ENCODE measurements around a stretch of chr22.

DNA sequence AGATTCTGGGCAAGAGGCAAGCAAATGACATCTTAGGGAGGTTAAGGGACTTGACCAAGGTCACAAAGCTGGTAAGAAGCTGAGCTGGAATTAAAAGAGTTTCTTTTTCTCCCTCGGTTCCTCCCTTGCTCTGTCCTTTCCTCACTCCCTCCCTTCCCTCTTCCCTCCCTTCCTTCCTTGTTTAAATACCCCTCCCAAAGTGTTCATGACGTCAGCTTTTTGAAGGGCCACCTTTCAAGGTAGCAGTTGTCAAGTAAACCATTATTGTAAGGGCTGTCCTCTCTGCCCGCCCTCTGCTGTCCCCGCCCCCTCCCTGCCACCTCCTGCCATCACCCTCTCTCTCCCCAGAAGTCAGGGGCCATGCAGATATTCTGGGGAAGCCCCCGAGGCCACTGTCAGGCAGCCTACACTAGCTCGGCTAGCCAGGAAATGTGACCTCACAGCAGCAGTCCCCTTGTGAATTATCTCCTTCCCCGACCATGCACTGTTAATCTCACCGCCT, 42.3 kb upstream of the ATXN10 start:
- RRBS, 2 experiments, result no CpG with 5 or more reads among the region's 8 CpGs

DNA sequence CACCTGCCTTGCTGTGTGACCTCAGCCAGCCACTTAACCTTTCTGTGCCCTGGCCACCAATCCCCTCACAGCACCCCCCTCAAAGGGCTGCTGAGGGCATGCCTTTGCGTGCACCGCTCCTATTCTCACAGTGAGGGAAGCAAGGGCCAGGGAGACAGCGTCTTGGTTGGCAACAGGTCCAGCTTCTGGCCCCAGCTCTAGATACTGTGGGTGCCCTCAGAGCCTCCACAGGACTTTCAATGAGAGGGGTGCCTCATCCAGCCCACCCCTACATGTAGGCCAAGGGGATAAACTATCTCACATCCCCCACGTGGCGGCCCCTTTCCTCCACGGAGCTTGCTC, 32.1 kb upstream of the ATXN10 start:
- RRBS, 2 experiments, result no CpG with 5 or more reads among the region's 6 CpGs

GRCh38 chr22:45896346-45897019, 80.5 kb downstream of the WNT7B start:
- RRBS, 2 experiments, result 96% methylated on average over 4 of the region's 17 CpGs

DNA sequence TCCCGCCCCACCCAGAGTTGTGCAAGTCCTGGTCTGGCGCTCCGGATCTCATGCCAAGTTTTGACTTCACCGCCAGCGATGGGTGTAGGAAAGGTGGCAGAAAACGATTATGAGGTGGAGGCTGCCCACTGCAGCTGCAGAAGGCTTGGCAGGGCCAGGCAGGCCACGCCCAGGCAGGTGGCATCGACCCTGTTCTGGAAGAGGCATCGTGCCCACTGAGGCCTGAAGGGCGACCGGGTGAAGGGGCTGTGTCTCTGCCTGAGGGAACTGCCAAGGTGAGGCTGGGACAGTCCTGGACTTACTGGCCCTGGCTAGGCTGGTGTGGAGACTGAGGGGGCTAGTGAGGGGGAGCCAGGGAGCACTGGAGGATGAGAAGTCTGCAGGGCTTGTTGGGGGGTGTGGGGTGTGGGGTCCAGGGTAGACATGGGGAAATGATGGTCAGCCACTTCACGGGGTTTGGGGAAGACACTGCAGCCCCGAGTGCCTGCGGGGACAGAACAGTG, 64.9 kb downstream of the WNT7B start:
- RRBS, 2 experiments, result no CpG with 5 or more reads among the region's 14 CpGs

DNA sequence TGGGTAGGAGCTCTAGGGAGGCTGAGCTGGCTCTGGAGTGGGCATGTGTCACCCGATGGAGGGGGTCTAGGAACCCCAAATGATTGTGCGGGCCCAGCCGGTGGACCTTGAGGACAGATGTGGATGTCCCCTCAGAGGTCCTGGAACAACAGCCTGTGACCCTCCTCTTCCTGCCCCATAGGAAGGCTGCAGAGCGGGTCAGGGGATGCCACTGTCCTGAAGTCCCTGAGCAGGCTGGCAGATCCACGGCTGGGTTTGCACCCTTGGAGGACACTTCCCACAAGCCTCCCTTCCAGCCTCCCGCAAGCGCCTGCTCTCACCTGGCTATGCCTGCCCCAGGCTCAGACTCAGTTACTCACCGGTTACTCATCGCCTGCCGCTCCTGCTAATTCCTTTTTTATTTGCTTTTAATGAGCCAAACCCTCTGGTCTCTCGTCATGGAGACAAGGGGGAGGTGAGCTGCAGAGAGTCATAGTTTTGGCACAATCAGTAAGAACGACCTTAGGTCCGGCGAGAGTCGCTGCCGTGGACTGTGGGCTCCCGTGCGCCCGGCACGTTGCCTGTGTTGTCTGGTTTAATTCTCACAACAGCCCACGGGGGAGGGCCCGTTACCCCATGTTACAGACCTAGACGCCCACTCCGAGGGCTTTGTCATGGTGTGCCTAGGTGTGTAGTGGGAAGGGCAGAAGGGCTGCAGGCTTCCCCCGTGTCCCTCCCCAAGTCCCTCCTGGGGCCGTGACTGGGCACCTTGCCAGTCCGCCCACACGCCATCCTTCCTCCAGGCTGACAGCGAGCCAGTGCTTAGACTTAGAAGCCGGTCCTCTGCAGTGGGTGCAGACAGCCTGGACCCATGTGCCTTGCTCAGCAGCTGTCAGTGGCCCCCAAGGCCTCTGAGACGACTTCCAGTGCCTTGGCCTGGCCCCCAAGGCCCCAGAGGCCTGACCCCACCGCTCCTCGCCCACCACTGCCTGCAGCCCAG, 42.3 kb downstream of the WNT7B start:
- RRBS, 2 experiments, result 4 to 6% methylated on average over 7 of the region's 33 CpGs

- RRBS, 2 experiments, result 2 to 7% methylated on average over 5 to 8 of the region's 47 CpGs
These were observed 697 bp downstream of the WNT7B start for GRCh38 chr22:45976272-45976657.

- RRBS, 2 experiments, result no CpG with 5 or more reads among the region's 16 CpGs
These were observed 24.5 kb upstream of the WNT7B start for GRCh38 chr22:46001387-46001906.

GRCh38 chr22:46052278-46052555, 75.3 kb upstream of the WNT7B start:
- RRBS, 2 experiments, result no CpG with 5 or more reads among the region's 3 CpGs

GRCh38 chr22:46094304-46094739, 56.0 kb upstream of the PPARA start:
- RRBS, 2 experiments, result no CpG with 5 or more reads among the region's 8 CpGs

DNA sequence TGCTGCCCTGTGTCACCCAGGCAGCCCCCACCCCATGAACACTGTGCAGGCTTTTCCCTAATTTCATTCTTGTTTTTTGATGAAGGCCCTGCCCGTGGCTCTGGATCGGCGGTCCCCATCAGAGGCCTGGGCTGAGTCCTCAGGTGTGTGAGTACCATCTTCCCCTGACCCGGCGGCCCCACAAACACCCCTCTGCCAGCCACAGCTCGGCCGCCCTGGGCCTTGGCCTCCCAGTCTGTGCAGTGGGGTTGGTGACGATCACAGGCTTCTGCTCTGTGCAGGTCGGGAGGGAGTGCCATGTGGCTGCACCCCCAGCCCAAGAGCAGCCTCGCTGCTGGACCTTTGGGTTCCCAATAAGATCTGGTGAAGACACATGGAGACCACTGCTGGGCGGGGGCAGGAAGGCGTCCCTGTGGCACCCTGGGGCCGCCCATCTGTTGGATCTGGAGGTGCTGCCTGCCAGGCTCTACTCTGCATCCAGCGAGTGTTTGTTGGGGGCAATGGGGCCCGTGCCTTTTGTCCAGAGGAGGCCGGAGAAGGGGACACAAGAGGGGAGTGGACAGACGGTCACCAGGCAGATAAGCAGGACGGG, 47.1 kb upstream of the PPARA start:
- RRBS, 2 experiments, result no CpG with 5 or more reads among the region's 18 CpGs

- RRBS, 2 experiments, result no CpG with 5 or more reads among the region's 26 CpGs
These were observed 41.0 kb upstream of the PPARA start for GRCh38 chr22:46109027-46110113.

GRCh38 chr22:46132493-46133320, 17.6 kb upstream of the PPARA start:
- RRBS, 2 experiments, result 64 to 69% methylated on average over 3 to 4 of the region's 20 CpGs

- RRBS, 2 experiments, result no CpG with 5 or more reads among the region's 9 CpGs
These were observed 25.5 kb downstream of the PPARA start for GRCh38 chr22:46175703-46176293.

DNA sequence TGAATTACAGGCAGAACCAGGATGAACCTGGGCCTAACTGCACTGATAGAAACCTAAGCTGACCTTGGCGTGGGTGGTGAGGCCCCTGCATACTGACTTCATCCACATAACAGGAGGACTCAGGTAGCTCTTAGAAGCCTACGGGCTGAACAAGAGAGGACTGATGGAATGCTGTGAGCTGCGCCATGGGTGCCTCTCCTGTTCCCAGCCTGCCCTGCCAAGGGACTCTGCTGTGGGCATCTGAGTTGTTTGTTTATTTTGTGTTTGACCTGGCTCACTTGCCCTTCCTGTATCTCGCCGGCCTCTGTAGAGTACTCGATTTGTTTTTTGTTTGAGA, 1.6 kb downstream of the TTC38 start:
- RRBS, 2 experiments, result no CpG with 5 or more reads among the region's 6 CpGs

DNA sequence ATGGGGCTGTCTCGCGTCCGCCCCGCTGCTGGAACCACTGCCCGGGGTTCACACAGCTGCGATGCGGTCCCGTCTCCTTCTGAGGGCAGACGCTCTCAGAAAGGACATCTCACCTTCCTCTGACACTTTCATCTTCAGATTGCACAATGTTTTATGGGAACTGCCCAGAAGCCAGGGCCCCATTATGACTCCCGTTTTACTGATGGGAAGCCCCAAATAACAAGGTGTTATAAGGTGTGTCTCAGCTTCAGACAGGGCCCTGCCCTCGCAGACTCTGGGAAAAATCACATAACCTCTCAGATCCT, 43.5 kb downstream of the TRMU start:
- RRBS, 2 experiments, result no CpG with 5 or more reads among the region's 11 CpGs

DNA sequence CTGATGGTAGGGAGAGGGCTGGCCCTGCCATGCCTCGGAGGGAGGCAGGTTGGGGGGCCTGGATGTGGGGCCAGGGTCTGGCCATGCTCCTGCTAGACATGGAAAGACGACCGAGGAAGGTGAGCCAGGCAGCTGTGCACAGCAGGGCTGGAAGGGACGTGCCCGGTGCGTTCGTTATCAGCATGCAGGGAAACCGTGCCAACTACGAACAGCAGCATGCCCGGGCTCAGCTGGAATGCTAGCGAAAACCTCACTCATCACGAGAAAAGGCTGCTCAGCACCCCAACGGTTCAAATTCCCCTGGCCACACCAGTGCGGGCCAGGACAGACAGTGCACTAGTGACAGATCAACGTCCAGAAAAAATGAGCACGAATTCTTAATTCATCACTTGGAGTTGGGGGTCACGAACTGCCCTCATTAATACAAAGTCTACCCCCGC, 84.3 kb downstream of the CELSR1 start:
- RRBS, 2 experiments, result 73 to 81% methylated on average over 6 of the region's 18 CpGs

DNA sequence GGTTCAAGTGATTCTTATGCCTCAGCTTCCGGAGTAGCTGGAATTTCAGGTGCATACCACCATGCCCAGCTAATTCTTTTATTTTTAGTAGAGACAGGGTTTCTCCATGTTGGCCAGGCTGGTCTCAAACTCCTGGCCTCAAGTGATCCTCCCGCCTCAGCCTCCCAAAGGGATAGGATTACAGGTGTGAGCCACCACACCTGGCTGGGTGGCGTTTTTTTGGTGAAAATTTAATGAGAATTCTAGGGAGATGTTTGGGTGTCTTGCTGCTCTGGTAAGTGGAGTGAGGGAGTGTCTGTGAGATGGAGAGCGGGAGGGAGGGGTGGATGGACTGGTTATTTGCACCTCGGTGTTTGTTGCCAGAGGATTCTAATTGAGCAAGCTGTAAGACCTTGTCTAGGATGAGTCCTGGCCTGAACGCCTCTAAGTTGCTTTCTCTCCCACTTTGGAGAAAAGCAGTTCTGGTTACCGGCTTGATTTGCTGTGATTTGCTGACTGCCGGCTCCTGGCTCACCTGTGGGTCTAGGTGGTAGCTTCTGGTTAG, 22.0 kb upstream of the GRAMD4 start:
- RRBS, 2 experiments, result no CpG with 5 or more reads among the region's 8 CpGs

- RRBS, 2 experiments, result 73 to 80% methylated on average over 2 of the region's 18 CpGs
These were observed 1.5 kb upstream of the GRAMD4 start for GRCh38 chr22:46618687-46619183.

- RRBS, 2 experiments, result 71 to 77% methylated on average over 4 of the region's 24 CpGs
These were observed 52.4 kb downstream of the GRAMD4 start for GRCh38 chr22:46672474-46673119.

GRCh38 chr22:46694746-46695612, 43.1 kb downstream of the CERK start:
- RRBS, 2 experiments, result 100% methylated on average over 2 of the region's 18 CpGs; no CpG with 5 or more reads in 1 of the 2 experiments